ENCODE results near the genes JMJD7, PLA2G4E and VPS39.

DNA sequence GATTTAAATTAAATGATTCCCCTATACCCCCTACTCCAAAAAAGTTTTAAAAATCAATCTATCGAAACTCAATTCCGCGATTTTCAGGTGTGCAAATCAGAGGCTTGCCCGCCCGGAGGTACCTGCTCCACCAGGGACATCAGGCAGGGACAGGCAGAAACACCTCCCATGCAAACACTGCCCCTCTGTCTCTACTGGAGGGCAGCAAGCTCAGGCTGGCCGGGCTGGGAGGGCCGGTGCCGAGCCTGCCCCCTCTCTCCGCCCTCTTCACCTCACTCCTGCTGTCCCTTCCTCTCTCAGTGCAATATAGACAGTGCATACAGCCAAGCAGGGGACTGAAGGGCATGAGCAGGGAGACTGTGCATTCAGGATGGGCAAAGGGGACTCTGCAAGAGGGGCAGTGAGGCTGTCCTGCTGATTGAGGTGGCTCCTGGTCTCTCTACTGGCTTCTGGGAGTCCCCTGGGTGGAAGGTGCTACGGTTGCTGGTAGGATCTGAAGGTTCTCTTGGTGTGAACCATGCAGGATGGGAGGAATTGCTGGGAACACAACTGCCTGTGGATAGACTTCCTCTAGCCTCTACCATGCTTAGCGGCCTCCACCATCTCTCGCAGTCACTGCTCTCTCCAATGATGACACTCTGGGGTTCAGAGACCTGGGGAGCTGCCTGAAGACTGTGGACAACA, 26.0 kb downstream of the CHAC1 start:
- RRBS, 2 experiments: no CpG with 5 or more reads among the region's 12 CpGs

DNA sequence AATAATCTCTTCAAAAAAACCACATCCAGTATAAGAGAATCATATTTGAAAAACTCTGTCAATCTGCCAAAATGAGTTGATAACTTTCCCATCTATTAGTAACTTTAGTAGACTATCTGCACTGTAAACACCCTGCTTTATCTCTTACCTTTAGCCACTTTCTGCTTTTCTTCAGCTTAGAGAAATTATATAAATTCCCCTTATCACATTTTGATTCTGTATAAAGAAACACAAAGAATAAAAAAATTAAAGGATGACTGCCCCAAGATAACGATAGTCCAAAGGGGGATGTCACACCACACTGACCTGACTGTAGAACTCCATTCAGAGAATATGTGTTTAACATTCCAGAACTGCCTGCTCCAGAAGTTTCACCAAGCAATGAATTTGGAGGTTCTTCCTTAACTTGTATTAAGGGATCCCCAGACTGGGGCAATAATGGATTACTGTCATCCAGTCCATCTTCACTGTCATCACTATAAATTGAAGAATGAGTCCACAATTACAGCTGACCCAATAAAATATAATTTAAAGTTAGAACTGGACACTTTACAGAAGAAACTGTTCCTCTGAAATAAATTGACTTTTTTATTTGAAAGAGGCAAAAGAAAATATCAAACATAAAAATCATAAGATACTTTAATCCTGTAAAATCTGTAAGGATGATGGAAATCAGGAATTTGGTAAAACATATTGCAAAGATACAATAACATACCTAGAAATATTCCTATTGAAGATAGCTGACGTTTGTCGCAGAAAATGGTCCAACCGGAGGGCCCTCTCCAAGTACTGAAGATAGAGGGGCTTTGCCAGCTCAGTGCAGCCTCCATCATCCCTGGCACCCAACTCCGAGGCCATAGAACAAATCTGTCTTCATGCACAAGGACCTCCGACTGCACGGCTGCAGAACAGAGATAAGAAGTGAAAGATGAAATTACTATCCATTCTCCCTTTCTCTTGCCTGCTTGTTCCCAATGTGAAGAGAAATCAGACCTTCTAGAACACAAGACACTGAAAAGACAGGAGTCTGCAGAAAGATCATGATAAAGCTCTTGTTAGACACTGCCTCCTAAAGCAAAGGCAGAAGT, 20.3 kb downstream of the INO80 start:
- RRBS, 2 experiments: no CpG with 5 or more reads among the region's 7 CpGs

- RRBS, 2 experiments: no CpG with 5 or more reads among the region's 11 CpGs
Measured at GRCh38 chr15:41526775-41527445, 13.3 kb upstream of the LTK start.

DNA sequence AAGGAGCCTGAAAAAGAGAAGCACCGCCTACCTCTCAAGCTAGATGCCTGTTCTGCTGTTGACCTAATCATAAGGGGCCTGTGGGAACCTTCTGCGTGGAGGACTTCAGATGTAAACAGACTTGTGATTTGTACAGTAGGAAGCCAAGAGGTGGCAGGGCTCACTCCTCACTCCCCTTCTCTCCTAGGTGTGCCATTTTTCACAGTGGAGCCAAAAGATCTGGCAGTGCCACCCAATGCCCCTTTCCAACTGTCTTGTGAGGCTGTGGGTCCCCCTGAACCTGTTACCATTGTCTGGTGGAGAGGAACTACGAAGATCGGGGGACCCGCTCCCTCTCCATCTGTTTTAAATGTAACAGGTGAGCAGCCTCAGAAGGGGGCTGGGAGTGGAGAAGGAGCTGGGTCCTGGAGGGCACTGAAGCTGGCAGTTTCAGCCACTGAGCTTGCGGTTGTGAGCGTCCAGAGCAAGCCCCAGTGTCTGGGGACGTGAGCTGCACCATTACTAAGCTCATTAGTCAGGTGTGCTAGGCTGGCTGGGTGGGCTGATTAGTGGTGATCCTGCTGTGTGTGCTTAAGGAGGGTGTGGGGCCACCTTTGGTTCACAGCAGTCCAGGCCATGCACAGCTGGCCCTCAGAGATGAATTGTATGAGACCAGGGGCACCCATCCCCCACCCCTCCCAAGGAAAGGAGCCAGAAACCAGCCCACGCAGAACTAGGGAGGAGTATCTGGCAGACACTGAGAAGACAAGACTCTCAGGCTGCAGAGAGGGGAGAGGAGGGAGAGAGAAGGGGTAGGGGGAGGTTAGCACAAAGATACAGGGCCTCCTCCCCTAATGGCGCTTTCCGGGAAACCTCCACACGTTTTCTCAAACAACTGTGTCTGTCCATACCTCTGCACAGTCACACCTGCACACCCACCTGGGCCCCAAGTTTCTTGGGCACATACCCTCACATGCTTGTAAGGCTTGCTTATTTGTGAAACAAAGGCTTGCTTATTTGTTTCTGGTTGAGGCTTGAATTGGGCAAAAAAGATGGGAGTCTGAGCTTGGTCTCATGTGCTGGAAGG, 3.7 kb downstream of the TYRO3 start:
- RRBS, 2 experiments: no CpG with 5 or more reads among the region's 12 CpGs

DNA sequence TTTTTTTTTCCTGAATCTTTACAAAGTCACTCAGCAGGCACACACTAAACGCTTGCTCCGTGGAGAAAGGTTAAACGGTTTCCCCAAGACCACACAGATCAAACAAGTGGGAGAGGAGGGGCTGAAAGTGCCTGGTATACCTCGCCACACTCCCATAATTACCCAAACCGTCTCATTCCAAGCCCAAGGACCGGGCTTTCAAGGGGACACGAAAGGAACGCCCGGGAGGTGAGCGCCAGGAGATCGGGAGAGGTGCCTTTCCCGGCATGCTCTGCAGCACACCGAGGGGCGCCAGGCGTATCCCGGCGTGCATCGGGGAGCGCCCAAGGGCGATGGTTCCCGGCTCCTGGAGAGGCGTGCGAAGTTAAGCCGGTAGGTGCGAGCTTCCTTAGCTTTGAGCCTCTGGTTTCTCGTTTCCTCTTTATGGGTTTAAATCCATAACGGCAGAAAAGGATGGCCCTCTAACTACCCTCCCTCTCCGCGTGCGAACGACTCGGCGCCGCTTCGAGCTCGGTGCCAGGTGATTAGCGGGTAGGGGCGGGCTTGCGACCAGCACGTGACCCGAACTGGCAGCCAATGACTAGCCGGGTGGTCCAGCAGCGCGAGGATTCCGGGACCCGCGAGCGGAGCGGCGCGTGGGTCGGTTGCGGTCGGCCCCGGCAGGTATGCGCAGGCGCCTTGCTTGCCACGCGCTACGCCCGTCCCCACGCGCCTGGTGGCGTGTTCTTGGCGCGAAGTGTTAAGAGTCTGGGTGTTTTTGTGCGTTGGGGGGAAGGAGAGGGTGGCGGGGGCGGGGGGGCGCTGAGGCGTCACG, 62.1 kb downstream of the TYRO3 start:
- RRBS, 2 experiments: 1 to 2% methylated on average over 19 to 23 of the region's 72 CpGs

GRCh38 chr15:41796508-41797102, 22.3 kb downstream of the MAPKBP1 start:
- RRBS, 2 experiments: no CpG with 5 or more reads among the region's 4 CpGs

DNA sequence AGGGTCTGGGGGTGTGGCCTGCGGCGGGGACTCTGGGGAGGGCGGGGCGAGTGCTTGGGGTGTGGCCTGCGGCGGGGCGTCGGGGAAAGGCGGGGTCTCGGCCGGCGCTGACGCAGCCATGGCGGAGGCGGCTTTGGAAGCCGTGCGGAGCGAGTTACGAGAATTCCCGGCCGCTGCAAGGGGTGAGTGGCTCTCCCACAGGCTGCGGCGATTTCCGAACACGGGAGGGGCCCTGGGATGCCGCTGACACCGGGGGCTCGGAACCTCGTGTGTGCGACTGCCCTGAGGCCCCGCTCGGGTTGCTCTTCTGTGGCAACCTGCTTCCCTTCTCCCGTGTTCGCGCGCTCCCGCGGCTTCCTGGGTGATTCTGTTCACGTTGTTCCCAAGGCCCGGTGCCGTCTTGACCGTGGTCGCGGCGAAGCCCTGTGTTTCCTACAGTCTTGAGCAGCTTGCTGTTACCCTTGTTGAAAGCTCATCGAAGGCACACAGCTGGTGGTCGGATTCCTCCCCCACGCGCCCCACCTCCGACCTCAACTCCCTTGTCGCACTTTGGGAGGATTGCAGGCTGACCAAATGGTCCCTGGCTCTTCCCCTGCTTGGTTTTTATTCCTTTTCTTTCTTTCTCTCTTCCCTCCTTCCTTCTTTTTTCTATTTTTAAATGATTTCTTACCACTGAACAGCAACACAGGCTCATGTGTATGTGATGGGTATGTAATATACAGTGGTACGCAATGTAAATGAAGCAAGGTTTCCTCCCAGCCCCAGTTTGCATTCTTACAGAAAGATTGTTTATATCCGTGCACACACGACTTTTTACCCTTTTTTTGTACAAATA, at the start of gene JMJD7:
Gene JMJD7 (plus strand): TSS at position 86 of the 835 bp plus-strand sequence.
- RRBS, 2 experiments: under 1 to 1% methylated on average over 14 of the region's 54 CpGs

GRCh38 chr15:41866597-41866982, 27.3 kb downstream of the SPTBN5 start:
- RRBS, 2 experiments: no CpG with 5 or more reads among the region's 12 CpGs

DNA sequence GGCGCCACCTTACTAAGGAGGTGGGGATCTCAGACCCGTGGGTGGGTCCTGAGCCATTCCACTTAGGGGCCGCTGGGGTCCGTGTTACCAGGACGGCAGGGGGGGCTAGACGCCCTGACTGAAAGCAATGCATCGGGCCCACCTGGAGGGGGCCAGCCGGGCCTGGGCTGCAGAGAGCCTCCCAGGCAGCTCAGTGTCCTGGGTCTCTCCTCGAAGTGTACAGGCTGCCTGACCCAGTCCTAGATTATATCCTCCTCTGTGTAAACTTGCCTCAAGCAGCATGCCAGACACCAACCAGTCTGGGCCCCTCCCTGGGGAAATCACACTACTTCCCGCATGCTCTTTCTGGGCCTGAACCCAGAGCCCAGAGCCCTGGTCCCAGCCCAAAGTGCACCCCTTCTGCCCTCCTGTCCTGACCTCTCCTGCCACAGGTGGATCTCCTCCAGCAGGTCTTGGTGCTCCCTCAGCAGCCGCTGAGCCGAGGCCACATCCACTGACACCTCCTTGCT, 15.9 kb downstream of the SPTBN5 start:
- RRBS, 2 experiments: no CpG with 5 or more reads among the region's 12 CpGs

GRCh38 chr15:41914259-41914938, 20.5 kb upstream of the SPTBN5 start:
- RRBS, 2 experiments: no CpG with 5 or more reads among the region's 11 CpGs

DNA sequence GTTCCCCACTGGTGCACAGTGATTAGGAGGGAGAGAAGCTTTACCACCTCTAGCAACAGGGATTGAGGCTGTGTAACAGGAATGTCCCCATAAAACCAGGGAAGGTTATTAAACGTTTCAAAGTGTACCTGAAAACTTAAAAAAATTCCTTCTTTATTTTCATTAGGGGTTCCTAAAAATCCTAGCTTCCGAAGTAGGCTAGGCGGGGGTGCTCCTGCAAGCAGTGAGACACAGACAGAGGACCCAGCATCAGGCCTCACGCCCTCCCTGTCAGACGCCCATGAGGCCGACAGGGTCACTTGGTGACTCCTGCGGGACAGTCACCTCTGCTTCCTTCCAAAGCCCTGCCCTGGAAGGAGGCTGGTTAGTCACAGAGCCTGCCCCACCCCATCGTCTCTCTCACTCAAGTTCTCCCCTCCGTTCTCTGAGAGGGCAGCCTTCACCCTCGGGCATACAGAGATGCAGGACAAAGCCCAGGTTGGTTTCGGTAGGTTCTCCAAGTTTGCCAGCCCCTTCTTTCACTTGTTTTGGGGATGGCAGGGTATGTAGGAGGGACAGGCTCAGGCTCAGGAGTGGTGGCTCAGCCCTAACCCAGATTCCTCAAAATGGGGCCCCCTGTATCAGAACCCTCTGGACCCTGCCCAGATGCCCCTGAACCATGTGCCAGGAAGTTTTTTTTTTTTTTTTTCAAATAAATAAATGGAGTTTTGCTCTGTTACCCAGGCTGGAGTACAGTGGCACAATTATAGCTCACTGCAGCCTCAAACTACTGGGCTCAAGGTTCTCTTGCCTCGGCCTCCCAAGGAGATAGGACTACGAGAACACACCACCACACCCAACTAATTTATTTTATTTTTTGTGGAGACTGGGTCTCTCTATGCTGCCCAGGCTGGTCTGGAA, 38.5 kb downstream of the EHD4 start:
- RRBS, 2 experiments: no CpG with 5 or more reads among the region's 13 CpGs

- RRBS, 2 experiments: no CpG with 5 or more reads among the region's 4 CpGs
Measured at GRCh38 chr15:41937606-41938083, 34.7 kb downstream of the EHD4 start.

- RRBS, 2 experiments: no CpG with 5 or more reads among the region's 9 CpGs
Measured at GRCh38 chr15:41944167-41944768, 28.1 kb downstream of the EHD4 start.

DNA sequence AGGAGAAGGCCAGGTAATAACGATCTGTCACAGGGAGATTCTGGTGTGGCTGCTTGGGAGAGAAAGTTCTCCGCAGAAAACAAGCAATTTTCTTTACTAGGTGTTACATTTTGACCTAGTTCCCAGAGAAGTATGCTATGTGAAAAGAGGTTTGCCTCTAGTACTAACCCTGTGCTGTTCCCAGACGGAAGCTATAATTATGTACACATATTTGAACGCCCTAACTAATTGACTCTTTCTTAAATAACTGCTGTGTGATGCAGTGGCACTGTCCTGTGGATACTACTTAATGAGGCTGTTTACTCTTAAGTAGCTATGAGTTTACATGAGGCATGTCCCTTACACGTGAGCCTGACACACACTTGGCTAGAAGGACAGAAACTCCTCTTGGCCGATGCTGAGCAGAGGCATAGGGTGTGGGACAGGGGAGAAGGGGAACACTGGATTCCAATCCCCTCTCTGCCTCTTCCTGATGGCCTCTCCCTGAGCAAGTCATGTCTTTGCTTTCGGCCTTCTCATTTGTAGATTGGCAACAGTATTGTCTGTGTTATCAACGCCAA, 21.9 kb downstream of the EHD4 start:
- RRBS, 2 experiments: no CpG with 5 or more reads among the region's 8 CpGs

- RRBS, 2 experiments: no CpG with 5 or more reads among the region's 6 CpGs
Measured at GRCh38 chr15:42020737-42021420, at the start of gene PLA2G4E. Gene PLA2G4E, minus strand, starts transcription at chr15:42021042.

DNA sequence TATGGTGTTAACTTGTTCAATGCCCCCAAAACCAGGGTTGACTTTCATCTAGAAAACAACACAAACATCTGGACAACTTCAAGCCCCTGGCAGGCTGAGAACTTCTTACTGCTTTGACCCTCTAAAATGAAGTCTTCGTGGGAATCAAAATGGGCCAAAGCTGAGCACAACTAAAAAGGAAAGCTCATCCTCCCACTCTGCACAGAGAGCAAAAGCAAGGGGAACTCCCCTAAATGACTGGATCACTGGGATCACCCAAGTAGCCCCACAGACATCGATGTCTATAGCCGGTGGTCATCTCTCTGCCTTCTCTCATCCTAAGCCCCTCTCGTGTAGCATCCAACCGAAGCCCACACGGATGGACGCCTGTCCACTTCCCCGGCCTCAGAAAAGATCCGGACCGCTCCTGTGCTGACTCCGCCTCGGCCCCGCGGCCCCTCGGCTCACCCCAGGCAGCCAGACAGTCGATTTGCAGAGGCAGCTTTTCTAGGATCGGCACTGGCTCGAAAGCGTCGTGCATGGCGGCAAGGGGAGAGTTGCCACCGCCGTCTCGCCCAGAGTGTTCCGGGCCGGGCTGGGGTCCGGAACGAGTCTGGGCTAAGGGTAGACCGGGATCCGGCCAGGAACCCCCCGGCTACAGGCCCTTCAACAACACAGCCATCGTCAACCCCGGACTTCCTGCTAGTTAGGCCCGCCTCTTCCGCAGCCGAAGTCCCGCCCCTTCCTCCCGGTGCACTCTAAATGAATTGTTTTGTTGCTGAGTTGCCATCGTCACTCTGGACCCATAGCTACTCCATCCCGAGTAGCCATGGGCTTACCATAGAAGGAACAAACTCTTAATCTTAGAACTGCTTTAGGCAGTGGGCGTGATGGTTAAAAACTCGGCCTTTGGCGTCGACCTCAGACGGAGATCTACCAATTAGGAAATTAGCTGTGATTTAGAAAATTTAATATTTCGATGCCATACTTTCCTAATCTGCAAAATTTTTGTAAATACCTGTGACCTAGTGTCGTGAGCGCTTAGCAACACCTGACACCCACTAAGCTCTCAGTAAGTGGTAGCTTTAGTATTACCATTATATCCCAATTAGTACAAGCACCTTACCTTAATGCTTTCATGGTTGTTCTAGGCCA, at the start of gene VPS39:
Gene VPS39 (minus strand): TSS at position 671 of the 1,134 bp plus-strand sequence.
- RRBS, 2 experiments: 1 to 3% methylated on average over 10 of the region's 48 CpGs

DNA sequence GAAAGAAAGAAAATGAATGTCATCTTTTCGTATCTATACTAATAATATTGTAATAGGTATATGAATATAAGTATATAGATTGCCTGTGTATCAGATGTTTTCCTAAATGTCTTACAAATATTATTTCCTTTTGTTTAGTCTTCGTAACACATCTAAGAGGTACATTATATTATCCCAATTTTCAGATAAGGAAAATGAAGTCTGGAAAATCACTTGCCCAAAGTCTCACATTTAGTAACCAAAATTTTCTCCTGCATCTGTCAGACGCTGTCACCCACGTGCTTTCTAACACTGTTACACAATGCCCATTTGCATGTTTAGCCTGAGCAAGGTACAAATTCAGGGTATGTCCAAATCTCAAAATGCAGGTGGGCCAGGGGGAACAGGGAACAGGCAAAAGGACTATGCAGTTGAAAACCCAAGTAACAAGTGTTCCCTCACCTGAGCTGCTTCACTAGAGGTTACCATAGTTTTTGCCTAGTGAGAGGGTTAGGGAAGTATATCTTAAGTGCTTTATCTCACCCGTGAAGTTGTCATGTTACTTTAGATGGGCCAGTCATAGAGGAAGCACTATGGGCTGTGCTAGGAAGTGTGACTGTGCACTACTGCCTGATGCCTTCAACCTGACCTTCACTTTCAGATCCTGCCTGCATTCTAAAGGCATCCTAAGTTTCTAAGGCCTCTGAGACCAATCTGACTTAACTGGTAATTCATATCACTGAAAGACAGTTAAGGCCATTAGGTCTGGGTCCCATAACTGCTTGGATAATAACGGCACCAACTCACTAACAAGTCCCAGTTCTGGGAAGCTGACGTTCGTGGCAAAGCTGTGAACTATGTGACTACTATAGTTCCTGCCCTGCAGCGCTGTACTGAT, 6.0 kb upstream of the TMEM87A start:
- RRBS, 2 experiments: no CpG with 5 or more reads among the region's 9 CpGs

GRCh38 chr15:42285067-42285477, 11.8 kb upstream of the TMEM87A start:
- RRBS, 2 experiments: no CpG with 5 or more reads among the region's 1 CpG

GRCh38 chr15:42331293-42331682, 28.0 kb upstream of the CAPN3 start:
- RRBS, 2 experiments: no CpG with 5 or more reads among the region's 2 CpGs

- RRBS, 2 experiments: no CpG with 5 or more reads among the region's 10 CpGs
Measured at GRCh38 chr15:42408880-42409393, 49.6 kb downstream of the CAPN3 start.

Measured in NT2/D1 (cell line).